Skin of body (tissue), 2 donors: ENCODE measurements around the genes PAQR9, PLSCR2 and CP.

GRCh38 chr3:142733927-142734575, 10.2 kb downstream of the TRPC1 start:
- RAMPAGE, long total RNA, result no peak

DNA sequence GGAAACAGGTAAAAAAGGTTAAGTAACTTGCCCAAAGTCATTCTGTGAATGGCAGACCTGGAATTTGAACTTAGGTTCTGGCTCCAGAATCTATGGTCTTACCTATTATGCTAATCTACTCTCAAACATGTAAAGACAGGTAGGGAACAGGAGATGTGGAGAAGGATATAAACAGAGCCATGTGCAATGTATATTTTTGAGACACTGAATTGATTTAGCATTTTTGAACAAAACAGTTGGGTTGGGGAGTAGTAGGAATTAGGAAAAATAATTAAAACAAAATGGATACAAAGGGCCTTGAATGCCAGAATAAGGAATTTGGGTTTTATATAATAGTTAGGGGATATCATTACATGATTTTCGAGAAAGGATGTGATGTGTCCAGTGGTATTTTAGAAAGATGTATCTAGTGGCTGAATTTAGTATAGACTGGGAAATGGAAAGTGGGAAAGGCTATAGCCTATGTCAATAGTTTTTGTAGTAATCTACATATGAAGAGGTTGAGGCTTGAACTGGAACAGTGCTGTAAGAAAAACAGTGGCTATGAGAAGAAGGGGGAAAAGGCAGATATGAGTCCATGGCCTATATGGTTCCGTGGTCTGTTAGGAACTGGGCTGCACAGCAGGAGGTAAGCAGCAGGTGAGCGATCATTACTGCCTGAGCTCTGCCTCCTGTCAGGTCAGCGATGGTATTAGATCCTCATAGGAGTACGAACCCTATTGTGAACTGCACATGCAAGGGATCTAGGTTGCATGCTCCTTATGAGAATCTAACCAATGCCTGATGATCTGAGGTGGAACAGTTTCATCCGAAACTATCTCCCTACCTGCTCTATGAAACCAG, 15.7 kb downstream of the TRPC1 start:
- RAMPAGE, long total RNA, result no peak

GRCh38 chr3:142963544-142964564, at the start of gene PAQR9:
Gene PAQR9 (minus strand): TSS chr3:142963674.
- RAMPAGE, long total RNA, result no peak

- RAMPAGE, long total RNA, result no peak
Measured at GRCh38 chr3:143066112-143066680, 53.4 kb upstream of the CHST2 start.

DNA sequence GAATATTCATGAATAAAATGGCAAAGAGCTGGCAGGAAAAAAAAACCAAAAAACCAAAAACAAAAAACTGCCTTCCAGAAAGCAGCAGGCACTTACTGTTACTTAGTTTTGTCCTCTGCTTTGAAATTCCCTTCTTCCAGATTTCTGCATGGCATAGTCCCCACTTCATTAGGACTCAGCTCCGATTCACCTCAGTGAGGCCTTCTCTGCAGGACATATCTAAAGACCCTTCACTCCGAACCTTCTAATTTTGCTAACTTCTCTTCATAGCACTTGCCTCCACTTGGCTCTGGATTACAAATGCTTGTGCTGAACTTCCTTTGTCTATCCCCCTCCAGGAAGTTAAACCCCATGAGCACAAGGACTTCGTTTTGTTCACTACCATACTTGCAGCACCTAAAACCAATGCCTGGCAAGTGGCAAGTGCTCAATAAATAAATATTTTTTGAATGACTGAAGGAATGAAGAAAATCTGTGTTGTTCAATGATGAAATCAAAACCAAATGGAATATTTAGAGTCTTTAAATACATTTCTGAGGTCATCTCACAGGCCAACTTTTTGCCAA, 23.9 kb downstream of the SLC9A9 start:
- RAMPAGE, long total RNA, result no peak

- RAMPAGE, long total RNA, result no peak
Measured at GRCh38 chr3:144031734-144032473, 60.3 kb downstream of the DIPK2A start.

DNA sequence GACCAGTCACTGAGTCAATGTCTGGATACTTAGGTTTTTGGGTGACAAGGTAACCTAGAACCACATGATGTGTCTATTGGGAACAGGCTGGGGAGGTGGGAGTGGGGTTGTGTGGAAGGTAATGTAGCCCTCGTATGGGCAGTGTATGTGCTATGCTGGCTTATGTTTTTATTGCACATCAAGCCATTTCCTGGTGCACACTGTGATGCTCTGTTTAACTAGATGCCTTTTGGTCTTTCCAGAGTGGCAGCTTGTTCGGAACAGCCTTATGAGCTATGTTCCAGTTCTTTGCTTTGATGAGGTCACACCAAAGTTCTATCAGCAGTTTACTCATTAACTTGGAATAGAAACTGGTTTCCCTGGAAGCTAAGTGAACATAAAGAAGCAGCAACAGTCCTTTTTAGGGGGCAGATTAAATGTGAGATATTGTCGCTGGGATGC, 133.9 kb downstream of the DIPK2A start:
- RAMPAGE, long total RNA, result no peak

GRCh38 chr3:144502263-144502821, 530.7 kb downstream of the DIPK2A start:
- RAMPAGE, long total RNA, result no peak

- RAMPAGE, long total RNA, result no peak
Measured at GRCh38 chr3:145958503-145958867, 202.5 kb downstream of the PLOD2 start.

GRCh38 chr3:146161717-146162032, 691 bp upstream of the PLOD2 start:
- RAMPAGE, long total RNA, result no peak

GRCh38 chr3:146339596-146339981, 88.7 kb upstream of the PLSCR4 start:
- RAMPAGE, long total RNA, result no peak

GRCh38 chr3:146469009-146470314, at the start of gene PLSCR2:
Gene PLSCR2 (minus strand): TSS chr3:146469561.
- RAMPAGE, long total RNA, result no peak

- RAMPAGE, long total RNA, result no peak
Measured at GRCh38 chr3:146540192-146540741, 4.1 kb downstream of the PLSCR1 start.

DNA sequence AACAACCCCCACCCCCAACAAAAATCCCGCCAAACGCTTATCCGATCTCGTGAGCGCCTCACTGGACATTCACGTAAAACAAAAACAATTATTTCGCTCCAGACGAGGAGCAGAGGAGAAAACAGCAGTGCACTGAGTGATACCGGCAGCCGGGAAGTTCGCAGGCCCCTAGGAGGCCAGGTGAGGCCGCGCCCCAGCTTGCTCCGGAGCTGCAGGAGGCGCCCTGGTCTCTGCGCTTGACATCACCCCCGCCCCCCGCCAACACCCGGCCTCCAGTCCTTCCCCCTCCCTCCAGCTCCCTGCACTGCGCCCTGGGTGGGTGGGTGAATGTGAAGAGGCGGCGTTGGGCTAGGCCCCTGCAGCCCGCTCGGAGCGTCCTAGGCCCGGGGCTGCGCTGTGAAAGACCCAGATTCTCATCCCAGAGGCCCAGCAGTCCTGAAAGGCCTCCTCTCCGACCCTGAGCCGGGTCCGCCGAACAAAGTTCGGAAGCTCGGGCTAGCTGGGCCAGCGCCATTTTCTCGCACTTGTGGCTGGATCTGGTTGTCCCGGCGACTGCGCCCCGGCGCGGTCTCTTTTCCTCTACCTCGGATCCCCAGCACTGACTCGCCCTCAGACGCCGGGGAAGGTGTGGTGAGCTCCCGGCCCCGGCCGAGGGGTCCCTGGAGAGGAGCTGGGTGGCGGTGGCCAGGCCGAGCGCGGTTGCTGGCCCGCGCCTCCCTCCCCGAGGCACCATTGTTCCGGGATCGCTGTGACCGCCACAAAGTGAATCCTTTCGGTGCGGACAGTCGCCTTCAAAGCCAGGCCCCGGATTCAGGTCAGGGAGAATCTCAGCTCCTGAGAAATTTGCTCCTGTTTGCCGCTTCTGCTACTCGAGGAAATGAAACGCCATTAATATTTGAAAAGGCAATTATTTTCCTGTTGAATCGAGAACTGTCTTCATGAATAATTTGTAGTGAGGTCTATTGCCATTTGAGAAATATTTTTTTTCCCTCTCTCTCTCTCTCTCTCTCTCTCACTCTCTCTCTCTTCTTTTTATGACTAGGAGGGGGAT, 12.9 kb downstream of the ZIC4 start:
- RAMPAGE, long total RNA, result no peak

GRCh38 chr3:147732894-147733205, 323.7 kb downstream of the ZIC1 start:
- RAMPAGE, long total RNA, result no peak

- RAMPAGE, long total RNA, result no peak
Measured at GRCh38 chr3:148915048-148915495, 50.0 kb downstream of the CPA3 start.

DNA sequence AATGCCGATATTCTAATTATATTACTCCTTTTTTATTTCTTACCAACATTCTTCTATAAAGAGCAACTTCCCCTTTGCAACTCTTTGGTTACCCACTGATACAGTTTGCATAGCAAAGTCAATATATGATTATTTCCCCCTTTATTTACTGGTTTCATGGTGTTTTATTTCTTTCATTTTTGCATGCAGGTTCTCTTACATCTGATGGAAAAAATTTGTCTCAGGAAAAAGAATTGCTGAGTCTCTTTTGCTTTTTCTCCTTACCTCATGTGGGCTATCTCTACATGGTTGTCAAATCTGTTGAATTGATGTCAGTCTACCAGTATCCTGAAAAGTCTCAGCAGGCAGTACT, 15.7 kb downstream of the HPS3 start:
- RAMPAGE, long total RNA, result no peak

DNA sequence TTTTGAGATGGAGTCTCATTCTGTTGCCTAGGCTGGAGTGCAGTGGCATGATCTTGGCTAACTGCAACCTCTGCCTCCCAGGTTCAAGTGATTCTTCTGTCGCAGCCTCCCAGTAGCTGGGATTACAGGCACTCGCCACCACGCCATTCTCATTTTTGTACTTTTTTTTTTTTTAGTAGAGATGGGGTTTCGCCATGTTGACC, 21.2 kb downstream of the CP start:
- RAMPAGE, long total RNA, result no peak

GRCh38 chr3:149221637-149222285, at the start of gene CP:
Gene CP (minus strand): TSS chr3:149221829.
- RAMPAGE, long total RNA, result no peak

GRCh38 chr3:149332220-149333116, 968 bp downstream of the TM4SF18 start:
- RAMPAGE, long total RNA, result no peak